HepG2 (cell line): ENCODE measurements around a stretch of chr10.

DNA sequence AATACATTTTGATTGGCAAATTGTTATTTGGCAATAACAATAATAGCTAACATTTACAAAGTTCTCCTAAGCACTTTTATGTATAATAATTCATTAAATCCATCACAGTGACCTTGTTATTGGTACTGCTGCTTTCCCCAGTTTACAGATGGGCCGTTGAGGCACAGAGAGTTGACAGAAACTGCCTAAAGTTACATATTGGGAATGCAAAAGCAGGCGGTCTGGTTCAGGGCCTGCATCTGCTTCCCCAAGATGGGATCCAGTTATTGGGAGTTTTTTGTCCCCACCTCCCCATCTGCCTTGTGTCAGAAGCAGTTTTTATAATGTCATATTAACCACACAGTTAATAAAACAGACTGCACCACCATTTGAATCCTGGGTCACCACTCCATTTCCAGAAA, 67.8 kb downstream of the CELF2 start:
- RRBS, 2 experiments: no CpG with 5 or more reads among the region's 2 CpGs
CAGE:
- cytosol, long polyA minus RNA: no peak
- cytosol, long polyA plus RNA: no peak
- long polyA plus RNA: no peak
- nucleus, long polyA minus RNA: no peak
- nucleus, long polyA plus RNA: no peak

DNA sequence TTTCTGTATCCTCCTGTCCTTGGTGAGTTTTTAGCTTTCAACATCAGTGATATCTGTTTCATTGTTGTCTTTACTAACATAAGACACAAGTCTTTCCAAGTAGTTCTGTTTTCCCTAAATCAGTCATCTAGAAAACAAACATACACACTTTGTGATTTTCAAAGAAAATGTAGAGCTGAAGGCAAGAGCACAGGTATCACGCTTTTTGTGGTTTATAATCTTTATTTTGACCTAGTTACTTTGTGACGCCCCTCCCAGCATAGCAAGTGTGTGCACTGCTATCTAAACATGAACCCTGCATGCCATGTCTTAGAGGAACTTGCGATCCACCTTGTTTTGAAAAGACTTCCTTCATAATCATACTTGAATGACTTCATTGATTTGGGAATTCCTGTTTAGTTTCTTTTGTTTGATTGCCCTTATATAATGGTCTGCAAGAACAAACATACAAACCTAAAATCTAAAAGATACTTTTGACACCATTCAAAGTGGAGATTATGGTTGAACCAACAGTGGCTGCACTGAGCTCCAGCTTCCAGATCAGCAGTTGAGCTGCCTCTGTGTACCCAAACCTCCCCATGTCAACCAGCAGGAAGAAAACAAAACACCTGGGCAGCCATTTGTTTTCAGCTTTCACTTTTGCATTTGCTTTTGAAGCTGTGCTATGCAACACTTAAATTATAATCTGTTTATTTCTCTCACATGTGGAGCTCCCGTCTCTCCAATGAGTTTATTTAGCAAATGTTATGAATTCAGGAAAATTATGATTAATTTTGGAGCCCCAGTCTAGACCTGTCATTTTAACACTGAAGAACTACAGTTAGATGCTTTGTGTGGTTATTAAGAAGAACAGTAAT, 132.6 kb downstream of the CELF2 start:
- RRBS, 2 experiments: no CpG with 5 or more reads among the region's 4 CpGs
CAGE:
- cytosol, long polyA minus RNA: no peak
- cytosol, long polyA plus RNA: no peak
- long polyA plus RNA: no peak
- nucleus, long polyA minus RNA: no peak
- nucleus, long polyA plus RNA: no peak

DNA sequence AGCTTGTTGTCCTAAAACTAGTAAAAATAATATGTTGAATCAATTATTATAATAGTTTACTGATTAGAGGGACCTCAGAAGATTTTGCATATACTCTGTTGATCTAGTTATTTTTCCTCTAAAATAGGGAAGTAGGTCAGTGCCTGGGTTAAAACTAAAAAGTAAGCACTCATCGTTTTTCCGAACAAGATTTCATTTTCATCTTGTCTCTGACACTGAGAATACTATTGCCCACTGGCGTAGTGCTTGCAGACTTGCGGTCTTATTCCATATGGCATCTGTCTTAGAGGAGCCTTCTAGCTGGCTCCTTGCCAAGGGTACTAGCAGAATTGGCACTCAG, 143.3 kb downstream of the CELF2 start:
- RRBS, 2 experiments: no CpG with 5 or more reads among the region's 4 CpGs
CAGE:
- cytosol, long polyA minus RNA: no peak
- cytosol, long polyA plus RNA: no peak
- long polyA plus RNA: no peak
- nucleus, long polyA minus RNA: no peak
- nucleus, long polyA plus RNA: no peak

DNA sequence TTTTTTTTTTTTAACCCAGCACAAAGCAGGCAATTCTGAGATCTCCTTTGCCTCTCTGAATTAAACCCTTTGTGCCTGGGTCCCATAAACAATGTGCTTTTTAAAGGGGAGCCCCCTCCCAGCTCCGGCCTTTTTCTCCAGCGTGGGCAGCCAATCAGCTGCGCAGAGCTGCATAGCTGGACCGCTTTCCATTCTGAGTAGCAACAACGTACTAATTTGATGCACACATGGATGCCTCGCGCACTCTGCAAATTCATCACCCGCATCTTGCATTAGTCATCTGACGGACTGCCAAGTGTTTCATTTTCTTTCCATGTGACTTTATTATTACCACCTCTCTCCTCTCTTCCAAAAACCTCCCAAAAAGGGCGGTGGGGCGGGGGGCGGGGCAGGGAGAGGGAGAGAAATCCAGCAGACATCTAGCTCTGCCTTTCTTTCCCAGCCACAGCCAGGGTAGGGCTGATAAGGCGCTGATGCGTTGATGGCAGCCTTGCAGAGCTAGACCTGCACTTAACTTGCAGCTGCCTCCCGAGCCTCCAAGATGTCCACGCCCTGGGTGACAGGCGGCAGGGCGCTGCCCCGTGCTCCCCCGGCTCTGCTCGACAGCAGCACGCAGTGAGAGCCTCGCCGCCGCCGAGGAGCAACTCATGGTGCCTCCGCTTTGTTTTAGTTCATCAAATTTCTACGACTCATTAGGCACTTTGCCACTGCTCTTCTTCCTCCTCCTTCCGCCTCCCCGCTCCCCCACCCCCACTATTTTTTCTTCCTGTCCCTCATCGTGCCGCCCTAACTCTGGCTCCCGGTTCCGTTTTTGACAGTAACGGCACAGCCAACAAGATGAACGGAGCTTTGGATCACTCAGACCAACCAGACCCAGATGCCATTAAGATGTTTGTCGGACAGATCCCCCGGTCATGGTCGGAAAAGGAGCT, 147.3 kb downstream of the CELF2 start:
- RRBS, 2 experiments: 9 to 15% methylated on average over 6 of the region's 39 CpGs
CAGE:
- cytosol, long polyA minus RNA: no peak
- cytosol, long polyA plus RNA: no peak
- long polyA plus RNA: no peak
- nucleus, long polyA minus RNA: no peak
- nucleus, long polyA plus RNA: no peak

DNA sequence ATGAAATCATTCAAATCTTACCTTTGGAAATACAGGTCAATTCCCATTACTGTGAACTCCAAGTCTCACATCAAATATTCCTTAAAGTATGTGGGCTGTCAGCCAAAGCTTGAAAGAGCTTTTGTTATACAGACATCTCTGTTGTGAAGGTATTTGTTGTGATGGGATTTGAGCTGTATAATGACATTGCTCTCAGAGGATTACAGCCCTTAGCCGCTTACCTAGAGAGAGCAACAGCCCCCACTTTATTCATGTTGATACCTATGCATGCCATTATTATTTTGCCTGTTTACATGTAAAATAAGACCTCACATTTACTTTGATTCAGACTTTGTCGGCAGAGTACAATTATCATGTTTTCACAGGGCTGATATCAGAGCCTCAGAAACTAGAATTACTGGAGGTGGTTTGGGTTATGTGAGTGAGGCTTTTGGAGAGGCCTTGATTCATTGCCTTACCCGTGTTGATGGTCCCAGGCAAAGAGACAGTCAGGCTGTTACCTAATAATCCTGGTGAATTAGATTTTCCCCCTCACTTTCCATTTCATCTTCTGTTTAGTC, 150.6 kb downstream of the CELF2 start:
- RRBS, 2 experiments: no CpG with 5 or more reads among the region's 3 CpGs
CAGE:
- cytosol, long polyA minus RNA: no peak
- cytosol, long polyA plus RNA: no peak
- long polyA plus RNA: no peak
- nucleus, long polyA minus RNA: no peak
- nucleus, long polyA plus RNA: no peak

DNA sequence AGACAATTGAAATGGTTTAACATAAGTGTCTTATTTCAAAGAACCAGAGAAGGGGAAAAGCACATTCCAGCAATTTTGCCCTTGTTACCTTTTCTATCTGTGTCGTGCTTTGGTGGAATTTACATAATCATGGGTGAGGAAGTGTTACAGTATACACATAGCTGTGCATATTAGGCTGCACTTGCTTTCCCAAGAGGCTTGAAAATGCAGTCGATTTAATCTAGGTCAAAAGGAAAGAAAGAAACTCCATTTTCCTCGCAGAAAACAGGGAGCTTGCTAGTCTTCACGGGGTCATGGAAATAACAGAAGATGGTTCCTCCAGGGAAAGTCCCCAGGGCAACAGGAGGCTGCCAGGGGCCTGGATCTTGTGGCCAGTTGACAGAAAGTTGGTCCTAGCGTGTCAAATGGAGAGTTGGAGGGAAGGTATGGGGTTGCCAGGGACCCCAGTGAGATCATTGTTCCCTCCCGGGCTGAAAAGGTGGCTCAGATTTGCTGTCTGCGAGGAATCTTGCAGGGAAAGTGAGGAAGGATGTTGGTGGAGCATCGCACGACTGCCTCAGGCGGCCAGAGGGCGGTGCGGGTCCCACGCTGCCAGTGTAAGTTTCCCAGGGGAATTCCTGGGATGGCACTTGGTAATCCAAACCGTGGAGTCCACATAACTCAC, 189.5 kb downstream of the CELF2 start:
- RRBS, 2 experiments: no CpG with 5 or more reads among the region's 14 CpGs
CAGE:
- cytosol, long polyA minus RNA: no peak
- cytosol, long polyA plus RNA: no peak
- long polyA plus RNA: no peak
- nucleus, long polyA minus RNA: no peak
- nucleus, long polyA plus RNA: no peak

DNA sequence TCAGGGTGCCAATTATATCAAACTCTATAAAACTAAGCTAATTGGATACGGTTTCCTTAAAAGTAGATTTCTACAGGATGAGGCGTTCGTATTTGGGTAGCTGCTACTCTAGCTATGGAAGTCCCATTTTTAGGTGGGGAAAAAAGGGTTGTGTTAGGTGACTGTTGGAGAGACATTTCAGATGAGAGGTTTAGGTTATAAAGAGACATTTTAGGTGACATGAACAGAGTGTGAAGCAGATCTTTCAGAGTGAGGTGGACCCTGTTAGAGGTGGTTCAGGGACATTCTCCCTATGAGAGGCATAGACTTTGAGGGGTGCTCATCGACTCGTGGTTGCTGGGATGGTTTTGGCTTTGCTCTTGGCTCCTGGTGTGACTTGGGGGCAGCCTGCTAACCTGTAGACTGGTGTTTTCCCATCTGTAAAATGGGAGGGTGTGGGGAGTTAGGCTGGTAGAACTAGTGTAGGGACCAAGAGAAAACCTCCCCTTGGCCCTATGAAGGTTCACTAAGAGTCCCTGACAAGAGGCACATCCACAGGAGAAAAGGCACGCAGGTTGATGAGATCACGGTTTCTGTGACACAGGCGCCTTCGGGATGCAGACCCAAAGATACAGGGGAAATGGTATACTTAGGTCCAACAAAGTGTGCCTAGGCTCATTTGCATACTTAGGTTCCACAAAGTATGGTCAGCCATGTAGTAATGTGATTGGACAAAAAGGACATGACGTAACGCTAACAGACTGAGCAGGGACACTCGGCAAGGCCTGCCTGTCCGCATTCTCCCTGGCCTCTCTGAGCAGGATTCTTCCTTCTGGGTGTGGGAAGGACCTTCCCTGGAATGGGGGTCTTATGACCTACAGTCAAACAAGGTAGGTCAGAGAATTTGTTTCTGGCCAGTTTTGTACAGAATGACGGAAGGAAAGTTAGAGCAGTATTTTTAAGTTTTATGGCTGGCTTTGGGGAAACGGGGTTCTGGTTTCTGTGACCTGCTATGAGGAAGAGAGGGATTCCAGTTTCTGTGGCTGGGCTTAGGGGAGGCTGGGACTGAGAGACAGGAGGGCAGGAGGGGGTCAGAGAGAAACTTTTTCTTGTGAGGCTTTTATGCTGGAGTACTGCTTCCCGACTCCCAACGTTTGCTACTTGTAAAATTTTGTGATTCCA, 190.5 kb downstream of the CELF2 start:
- RRBS, 2 experiments: no CpG with 5 or more reads among the region's 17 CpGs
CAGE:
- cytosol, long polyA minus RNA: no peak
- cytosol, long polyA plus RNA: no peak
- long polyA plus RNA: no peak
- nucleus, long polyA minus RNA: no peak
- nucleus, long polyA plus RNA: no peak

- RRBS, 2 experiments: no CpG with 5 or more reads among the region's 3 CpGs
CAGE:
- cytosol, long polyA minus RNA: no peak
- cytosol, long polyA plus RNA: no peak
- long polyA plus RNA: no peak
- nucleus, long polyA minus RNA: no peak
- nucleus, long polyA plus RNA: no peak
Observed at GRCh38 chr10:11234639-11234843, 216.9 kb downstream of the CELF2 start.

GRCh38 chr10:11236288-11236598, 218.6 kb downstream of the CELF2 start:
- RRBS, 2 experiments: no CpG with 5 or more reads among the region's 1 CpG
CAGE:
- cytosol, long polyA minus RNA: no peak
- cytosol, long polyA plus RNA: no peak
- long polyA plus RNA: no peak
- nucleus, long polyA minus RNA: no peak
- nucleus, long polyA plus RNA: no peak

- RRBS, 2 experiments: no CpG with 5 or more reads among the region's 13 CpGs
CAGE:
- cytosol, long polyA minus RNA: no peak
- cytosol, long polyA plus RNA: no peak
- long polyA plus RNA: no peak
- nucleus, long polyA minus RNA: no peak
- nucleus, long polyA plus RNA: no peak
Observed at GRCh38 chr10:11261029-11261976, 243.6 kb downstream of the CELF2 start.

DNA sequence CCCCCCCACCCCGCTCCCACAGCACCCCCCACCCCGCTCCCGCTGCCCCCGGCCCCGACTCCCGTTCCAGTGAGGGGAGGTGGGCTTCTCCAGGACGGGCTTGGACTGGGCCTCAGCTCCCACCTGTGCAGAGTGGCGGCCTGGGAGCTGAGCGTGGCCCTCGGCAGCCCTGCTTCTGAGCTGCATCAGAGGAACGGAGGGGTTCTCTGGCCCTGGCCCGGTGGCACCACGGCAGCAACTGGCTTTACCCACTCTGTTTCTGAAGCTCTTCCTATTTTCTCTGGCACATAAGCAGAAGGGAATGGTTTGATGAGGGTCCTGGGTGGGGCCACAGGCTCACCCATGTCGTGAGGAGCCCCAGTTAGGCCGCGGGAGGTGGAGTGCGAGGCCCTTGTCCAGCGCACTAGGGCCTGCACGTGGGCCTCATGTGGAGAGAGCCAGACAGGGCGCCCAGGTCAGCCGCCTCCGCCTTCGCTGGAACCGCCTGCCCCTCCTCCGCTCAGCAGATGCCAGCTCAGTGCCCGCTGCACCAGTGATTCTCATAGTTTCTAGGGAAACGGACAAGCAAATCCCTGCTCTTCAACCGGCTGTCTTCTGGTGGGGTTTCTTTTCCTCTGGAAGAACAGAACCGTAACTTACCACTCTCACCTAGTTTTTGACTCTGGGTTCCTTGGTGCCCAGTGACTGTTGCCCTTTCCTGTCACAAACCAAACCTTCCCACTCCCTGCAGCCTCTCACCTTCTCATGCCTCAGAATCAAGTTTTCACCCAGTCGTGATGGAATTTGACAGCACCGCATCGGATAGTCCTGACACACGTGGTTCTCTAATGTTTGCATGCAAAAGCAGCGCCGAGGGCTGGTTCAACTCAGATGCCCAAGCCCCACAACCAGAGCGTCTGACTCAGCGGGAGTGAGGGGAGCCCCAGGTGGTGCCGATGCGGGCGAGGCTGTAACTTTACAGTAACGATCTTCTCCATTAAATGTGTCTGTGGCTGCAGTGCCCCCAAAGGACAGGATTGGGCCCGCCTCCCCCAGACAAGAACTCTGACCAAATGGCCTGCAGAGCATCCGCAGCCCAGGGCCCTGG, 284.2 kb downstream of the CELF2 start:
- RRBS, 2 experiments: no CpG with 5 or more reads among the region's 43 CpGs
CAGE:
- cytosol, long polyA minus RNA: no peak
- cytosol, long polyA plus RNA: no peak
- long polyA plus RNA: no peak
- nucleus, long polyA minus RNA: no peak
- nucleus, long polyA plus RNA: no peak

DNA sequence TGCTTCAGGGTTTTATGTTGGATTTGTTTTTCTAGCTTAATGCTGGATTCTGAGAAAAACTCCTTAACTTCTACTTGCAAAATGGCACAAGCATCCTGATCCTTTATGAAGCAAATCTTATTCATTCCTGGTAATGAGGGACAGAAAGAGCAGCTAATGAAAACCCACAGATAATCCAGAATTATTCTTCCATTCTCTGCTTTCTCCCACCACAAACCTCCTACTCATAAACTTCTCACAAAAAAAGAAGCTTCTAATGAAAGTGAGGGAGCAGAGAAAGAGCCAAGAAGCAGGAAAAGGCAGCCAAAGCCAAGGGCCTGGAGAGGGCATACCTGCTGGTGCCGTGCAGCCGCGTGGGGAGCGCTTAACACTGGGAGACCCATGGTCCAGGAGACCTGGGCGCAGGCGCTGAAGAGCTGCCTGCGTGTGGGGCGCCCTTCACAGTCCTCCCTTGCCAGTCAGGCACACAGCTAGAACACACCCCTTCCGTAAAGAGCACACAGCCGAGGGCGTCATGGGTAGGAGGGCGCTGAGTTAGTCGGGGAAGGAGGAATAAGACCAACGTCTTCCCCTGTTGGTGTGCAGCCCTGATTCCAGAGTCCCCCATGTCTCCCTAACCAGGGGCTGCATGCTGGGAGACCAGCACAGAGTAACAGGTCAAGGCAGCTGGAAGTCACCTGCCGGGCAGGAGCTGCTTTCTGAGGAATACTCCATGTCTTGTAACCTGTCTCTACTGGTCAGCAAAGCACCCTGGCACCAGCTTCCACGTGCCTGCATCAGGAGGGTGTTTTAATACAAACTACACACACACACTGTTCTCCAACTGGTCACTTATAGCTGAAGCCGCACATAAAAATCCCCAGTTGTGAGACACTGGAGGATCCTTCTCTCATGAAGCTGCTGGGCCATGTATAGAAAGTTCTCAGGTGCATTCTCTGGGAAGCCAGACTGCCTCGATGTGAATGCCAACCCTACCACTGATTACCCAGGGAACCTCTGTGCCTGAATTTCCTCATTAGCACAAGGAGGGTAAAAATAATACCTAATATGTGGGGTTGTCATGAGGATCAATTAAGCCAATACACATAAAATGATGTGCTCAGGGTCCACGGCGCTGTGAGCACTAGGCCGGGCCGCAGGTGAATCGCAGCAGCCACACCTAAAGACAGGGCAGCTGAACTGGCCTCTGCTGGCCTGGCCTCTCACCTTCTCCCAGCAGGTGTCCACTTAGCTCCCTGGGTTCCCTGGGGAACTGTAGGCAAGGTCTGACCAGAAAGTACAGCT, 273.8 kb downstream of the USP6NL start:
- RRBS, 2 experiments: no CpG with 5 or more reads among the region's 23 CpGs
CAGE:
- cytosol, long polyA minus RNA: no peak
- cytosol, long polyA plus RNA: no peak
- long polyA plus RNA: no peak
- nucleus, long polyA minus RNA: no peak
- nucleus, long polyA plus RNA: no peak

DNA sequence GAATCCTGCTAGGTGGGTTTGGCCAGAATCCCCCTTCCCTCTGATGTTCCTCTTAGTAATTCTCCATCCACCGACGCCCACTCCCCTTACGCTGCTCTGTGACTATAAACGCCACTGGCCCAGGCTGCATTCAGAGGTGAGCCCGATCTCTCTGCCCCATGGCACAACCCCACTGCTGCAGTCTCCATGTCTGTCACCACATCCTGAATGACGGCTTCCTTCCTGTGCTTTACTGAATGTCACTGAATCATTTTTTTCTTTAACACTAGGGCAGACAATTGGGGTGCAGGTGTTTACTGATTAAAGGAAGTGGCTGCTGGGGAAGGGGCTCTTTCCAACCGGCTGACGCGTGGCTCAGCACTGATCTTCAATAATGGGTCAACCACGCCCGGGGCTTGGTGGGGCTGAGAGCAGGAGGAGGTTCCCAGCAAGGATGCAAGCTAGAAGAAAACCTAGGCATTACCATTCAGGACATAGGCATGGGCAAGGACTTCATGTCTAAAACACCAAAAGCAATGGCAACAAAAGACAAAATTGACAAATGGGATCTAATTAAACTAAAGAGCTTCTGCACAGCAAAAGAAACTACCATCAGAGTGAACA, 208.3 kb downstream of the USP6NL start:
- RRBS, 2 experiments: 9% methylated on average over 2 of the region's 11 CpGs; no CpG with 5 or more reads in 1 of the 2 experiments
CAGE:
- cytosol, long polyA minus RNA: no peak
- cytosol, long polyA plus RNA: no peak
- long polyA plus RNA: no peak
- nucleus, long polyA minus RNA: no peak
- nucleus, long polyA plus RNA: no peak

DNA sequence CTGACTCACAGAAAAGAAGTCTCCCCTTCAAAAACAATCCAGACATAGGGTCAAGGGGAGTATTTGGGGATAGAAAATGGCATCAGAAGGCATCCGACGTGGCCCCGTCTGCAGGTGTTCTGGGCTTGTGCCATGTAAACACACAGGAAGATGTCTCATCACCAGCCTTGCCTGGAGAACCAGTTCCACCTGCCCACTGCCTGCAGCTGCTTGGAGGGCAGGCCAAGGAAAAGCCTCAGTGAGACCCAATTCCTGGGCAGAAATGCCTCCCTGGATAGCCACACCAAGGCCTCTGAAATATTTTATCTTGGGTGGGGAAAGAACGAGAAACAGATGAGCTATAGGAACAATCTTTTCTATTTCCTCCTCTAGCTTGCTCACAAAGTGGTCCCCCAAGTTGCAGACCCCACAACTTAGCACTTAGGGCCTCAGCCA, 54.4 kb upstream of the ECHDC3 start:
- RRBS, 2 experiments: no CpG with 5 or more reads among the region's 4 CpGs
CAGE:
- cytosol, long polyA minus RNA: no peak
- cytosol, long polyA plus RNA: no peak
- long polyA plus RNA: no peak
- nucleus, long polyA minus RNA: no peak
- nucleus, long polyA plus RNA: no peak

DNA sequence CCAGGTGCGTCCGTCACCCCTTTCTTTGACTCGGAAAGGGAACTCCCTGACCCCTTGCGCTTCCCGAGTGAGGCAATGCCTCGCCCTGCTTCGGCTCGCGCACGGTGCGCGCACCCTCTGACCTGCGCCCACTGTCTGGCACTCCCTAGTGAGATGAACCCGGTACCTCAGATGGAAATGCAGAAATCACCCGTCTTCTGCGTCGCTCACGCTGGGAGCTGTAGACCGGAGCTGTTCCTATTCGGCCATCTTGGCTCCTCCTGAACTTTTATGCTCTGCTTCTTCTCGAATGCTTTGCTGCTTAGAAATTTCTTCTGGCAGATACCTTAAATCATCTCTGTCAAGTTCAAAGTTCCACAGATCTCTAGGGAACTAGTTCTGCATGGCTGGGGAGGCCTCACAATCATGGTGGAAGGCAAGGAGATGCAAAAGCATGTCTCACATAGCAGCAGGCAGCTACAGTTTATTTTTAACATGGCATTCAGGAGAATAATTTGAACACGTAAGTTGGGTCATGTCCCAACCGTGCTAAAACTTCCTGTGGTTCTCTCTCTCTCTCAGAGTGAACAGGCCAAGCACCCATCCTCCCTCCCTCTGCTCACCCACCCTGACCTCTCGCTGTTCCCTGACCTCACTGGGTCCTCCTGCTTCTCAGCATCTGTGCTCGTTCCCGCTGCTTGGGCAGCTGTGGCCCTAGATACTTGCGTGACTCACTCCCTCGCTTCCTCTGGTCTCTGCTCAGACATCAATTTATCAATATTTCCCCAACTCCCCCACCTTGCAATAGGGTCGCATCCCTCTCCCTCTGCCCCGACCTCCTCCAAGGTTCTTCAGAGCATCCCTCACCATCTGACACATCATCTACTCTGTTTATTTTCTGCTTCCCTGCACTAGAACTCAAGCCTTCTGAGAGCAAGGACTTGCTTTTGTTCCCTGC, 4.7 kb upstream of the ECHDC3 start:
- RRBS, 2 experiments: no CpG with 5 or more reads among the region's 30 CpGs
CAGE:
- cytosol, long polyA minus RNA: no peak
- cytosol, long polyA plus RNA: no peak
- long polyA plus RNA: no peak
- nucleus, long polyA minus RNA: no peak
- nucleus, long polyA plus RNA: no peak

GRCh38 chr10:11831994-11832348, 8.8 kb downstream of the PROSER2 start:
- RRBS, 2 experiments: no CpG with 5 or more reads among the region's 4 CpGs
CAGE:
- cytosol, long polyA minus RNA: no peak
- cytosol, long polyA plus RNA: no peak
- long polyA plus RNA: no peak
- nucleus, long polyA minus RNA: no peak
- nucleus, long polyA plus RNA: no peak

GRCh38 chr10:11881077-11881771, 58.1 kb downstream of the PROSER2 start:
- RRBS, 2 experiments: 11 to 22% methylated on average over 5 of the region's 20 CpGs
CAGE:
- cytosol, long polyA minus RNA: no peak
- cytosol, long polyA plus RNA: no peak
- long polyA plus RNA: no peak
- nucleus, long polyA minus RNA: no peak
- nucleus, long polyA plus RNA: no peak

DNA sequence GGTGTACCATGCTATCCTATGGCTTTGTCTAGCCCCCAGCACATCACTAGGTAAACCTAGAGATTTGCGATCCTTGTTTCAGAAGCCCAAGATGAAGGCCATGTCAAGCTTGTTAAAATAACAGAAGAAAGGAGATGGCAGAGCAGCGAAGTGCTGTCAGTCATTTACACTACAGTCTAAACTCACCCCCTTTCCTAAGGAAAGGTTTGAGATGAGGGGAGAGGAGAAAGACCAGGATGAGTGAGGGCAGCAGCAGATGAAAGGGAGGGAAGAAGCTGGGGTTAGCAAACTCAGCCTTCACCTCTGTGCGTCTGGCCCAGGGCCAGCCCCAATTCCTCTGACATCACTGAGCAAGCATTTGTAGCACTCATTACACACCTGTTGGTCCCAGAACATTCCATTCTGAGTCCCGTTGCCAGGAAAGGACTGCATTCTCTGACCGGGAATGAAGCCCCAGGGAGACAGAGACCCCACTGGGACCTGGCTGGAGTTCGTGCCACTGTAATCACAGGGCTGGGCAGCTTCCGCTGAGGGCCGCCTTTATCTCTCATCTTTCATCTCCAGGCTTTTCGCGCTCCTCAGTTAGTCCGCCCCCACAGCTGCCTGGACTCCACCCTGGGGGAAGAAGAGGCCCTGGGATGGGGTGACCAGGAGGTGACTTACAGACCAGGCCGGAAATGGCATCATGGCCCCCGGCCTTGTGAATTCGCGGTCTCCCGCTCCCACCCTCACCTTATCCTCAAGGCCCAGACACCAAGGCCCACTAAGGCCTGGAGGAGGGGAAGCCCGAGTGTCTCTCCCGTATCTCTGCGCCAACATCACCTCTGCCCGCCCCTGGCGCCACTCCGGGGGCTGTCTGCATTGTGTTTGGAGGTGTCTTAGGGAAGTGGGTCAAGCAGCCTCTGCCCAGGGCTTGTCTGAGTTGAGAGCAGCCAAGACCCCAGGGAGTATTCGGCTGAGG, 75.2 kb downstream of the PROSER2 start:
- RRBS, 2 experiments: no CpG with 5 or more reads among the region's 23 CpGs
CAGE:
- cytosol, long polyA minus RNA: no peak
- cytosol, long polyA plus RNA: no peak
- long polyA plus RNA: no peak
- nucleus, long polyA minus RNA: no peak
- nucleus, long polyA plus RNA: no peak

DNA sequence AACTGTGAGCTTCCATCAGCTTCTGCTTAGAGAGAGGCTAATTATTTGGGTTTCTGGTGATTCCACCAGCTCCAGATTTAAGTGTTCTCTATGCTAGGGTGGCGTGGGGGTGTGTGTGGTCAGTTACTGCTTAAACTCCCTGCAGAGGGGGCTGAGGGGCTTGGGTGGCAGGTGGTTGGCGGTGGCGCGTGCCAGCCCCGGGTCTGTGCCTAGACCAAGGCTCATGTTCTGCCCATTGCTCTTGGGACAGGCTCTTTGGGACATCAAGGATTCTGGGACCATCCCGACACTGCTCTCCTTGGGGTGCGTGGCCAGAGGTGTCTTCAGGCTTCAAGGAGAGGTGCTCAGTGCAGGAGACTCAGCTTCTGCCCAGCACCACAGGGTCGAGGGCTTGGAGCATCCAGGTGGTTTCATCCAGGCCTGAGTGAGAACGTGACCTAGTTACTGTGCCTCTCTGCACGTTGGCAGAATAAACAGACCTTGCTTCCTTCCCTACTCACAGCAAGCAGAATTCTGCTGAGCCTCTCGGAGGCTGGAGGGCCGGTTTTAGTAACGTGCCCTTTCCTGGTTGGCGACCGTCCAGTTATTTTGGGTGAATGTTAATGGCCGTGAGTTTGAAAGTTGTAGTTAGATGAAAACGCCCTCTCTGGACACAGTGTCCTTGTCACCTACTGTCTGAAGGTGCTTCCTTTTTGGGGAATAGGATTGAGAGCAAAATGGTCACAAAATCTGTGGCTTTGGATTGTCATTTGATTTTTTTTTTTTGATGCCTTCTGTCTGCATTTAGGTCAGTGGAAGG, 39.9 kb downstream of the CAMK1D start:
- RRBS, 2 experiments: no CpG with 5 or more reads among the region's 17 CpGs
CAGE:
- cytosol, long polyA minus RNA: no peak
- cytosol, long polyA plus RNA: no peak
- long polyA plus RNA: no peak
- nucleus, long polyA minus RNA: no peak
- nucleus, long polyA plus RNA: no peak

- RRBS, 2 experiments: no CpG with 5 or more reads among the region's 8 CpGs
CAGE:
- cytosol, long polyA minus RNA: no peak
- cytosol, long polyA plus RNA: no peak
- long polyA plus RNA: no peak
- nucleus, long polyA minus RNA: no peak
- nucleus, long polyA plus RNA: no peak
Observed at GRCh38 chr10:12412826-12413697, 63.7 kb downstream of the CAMK1D start.